ENCODE results near the genes NEDD4L and RAX.

DNA sequence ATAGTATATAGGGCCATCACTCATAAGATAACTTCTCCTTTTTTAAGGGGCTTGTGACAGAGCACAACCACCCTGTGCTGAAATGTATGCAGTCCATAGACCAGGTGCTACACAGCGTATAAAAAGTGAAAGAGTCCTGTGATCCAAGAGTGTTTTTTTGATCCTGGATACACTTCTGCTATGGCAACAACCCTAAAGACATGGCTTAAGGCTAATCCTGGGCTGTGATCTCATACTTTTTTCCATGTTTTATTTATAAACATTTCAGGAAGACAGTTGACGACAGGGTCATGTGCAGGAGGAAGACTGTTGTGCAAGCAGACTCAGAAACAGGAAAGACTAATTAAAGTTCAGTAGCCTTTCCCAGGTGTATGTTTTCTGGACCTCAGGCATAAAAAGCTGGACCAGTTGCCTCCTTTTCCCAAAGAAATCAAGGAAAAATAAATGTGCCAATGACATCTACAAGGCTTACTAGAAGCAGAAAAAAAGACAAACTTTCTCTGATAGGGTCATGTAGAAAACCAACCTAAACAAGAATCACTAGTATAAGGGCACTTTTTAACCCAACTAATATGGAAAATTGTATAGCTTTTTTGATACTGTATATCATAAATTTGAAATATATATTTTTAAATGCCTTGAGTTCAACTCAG is 400.7 kb upstream of the TCF4 start:
- PRO-cap = no peak

DNA sequence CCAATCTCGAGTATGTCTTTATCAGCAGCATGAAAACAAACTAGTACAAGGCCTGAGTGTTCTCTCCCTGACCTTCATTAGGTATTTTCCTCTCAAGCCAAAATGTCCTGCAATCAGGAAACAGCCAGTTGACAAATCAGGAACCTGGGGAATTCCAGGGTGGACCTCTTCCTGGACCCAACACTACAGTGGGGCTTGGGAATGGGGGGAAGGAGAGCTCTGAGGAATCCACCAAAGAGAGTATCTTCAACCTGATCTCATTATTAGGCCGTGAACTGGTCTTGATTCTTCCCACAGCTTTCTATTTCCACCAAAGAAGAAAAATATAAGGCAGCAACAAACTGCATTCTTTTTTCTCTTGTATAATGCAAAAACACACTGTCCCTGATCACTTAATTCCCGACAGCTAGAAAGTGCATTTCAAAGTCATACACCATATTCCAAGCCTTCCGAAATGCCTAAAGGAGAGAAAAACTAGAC is 129.6 kb downstream of the TXNL1 start:
- PRO-cap = no peak

DNA sequence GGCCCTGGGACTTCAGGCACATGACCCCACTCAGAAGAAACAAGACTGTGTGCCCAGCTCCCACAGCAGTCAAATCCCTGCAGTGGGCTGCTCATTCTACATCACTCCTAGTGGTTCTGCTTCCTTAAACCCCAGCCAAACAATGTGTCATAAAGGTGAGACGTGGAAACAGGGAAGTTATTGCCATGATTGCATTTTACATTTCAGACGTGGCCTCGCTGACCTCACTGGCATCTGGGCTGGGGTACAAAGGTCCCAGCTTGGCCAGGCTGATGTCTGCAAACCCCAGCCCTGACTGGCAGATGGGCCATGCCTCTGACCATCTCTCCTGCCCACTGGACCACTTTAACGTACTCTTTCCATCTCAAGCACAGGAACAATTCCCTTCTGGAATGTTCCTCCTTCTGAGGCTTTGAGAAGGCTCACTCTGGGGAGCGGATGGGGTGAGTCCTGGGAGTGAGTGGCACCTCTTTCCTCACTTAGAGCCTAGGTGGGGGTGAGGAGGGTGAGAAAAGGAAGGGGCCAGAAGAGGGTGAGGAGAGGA is 96.2 kb upstream of the BOD1L2 start:
- PRO-cap = no peak

DNA sequence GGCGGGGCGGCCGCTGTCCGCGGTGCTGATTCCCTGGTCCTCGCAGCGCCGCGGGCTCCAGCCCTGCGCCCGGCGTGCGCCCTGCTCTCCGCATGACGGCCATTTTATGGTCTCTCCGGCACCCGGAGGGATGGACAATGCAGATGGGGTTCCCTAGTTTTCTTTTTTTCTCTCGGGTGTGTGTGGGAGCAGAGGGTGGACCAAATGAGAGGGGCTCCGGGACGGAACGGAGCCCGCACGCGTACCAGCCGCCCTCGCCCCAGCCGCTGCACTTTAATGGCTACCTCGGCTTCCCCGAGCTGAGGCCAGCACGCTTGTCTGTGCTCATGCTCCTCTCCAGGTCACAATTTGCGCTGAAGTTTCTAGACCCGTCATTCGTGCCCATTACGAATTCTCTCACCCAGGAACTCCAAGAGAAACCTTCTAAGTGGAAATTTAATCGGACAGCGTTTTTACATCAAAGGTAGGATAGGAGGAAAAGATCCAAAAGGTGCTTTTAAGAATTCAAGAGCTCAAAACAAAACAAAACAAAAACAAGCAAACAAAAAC is 1.8 kb downstream of the ST8SIA3 start:
- PRO-cap = bidirectional peak, plus-strand start at position 107 of the sequence, minus-strand start outside the sequence; unidirectional peak, minus-strand start at position 275 of the sequence; unidirectional peak, minus-strand start at position 322 of the sequence

DNA sequence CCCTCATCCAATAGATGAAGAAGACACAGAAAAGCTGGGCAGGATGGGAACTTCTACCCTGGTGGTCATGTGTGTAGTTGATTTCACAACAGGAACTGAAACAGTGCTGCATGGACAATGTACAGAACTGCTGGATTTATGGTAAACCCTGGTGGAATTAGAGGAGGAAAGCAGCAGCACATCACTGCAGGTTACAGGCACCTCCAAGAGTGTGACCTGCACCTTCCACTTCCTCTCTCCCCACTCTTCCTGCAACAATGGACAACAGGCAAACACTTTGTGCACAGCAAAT is 31.3 kb downstream of the FECH start:
- PRO-cap = no peak

GRCh38 chr18:57581092-57581806 is 5.3 kb downstream of the FECH start:
- PRO-cap = no peak

DNA sequence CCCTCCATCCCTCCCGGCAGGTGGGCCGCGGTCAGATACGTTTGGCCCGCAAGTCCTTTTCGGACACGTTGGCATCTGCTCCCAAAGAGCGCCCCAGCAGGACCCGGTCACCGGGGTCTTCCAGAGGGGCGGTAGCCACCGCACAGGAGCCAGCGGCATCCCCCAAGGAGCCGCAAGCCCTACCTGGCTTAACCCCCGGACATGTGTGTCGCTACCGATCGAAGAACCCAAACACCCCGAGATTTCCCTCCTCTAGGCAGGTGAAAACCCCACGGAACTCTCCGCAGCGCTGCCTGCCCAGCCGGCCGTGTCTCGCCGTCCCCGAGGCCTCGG is 670 bp downstream of the ATP8B1 start:
- PRO-cap = no peak

- PRO-cap = bidirectional peak, plus-strand start at chr18:58044211, minus-strand start at chr18:58043967; unidirectional peak, plus-strand start at chr18:58044454; bidirectional peak, plus-strand start at chr18:58044585, minus-strand start at chr18:58044534; bidirectional peak, plus-strand start at chr18:58045064, minus-strand start at chr18:58044688
Observed at GRCh38 chr18:58044184-58044944, at the start of gene NEDD4L. Gene NEDD4L (plus strand): TSS chr18:58044226.

- PRO-cap = no peak
Observed at GRCh38 chr18:58196748-58198019, 153.2 kb downstream of the NEDD4L start.

GRCh38 chr18:58286831-58287333 is 242.9 kb downstream of the NEDD4L start:
- PRO-cap = no peak

GRCh38 chr18:58330531-58330996 is 286.5 kb downstream of the NEDD4L start:
- PRO-cap = no peak

GRCh38 chr18:58345043-58345596 is 283.8 kb downstream of the ALPK2 start:
- PRO-cap = bidirectional peak, plus-strand start at chr18:58345322, minus-strand start at chr18:58345194

- PRO-cap = no peak
Observed at GRCh38 chr18:58399829-58400362, 229.0 kb downstream of the ALPK2 start.

GRCh38 chr18:58549554-58550202 is 79.2 kb downstream of the ALPK2 start:
- PRO-cap = no peak

GRCh38 chr18:58592382-58593000 is 36.4 kb downstream of the ALPK2 start:
- PRO-cap = no peak

- PRO-cap = no peak
Observed at GRCh38 chr18:58669721-58670261, 1.5 kb upstream of the MALT1 start.

- PRO-cap = no peak
Observed at GRCh38 chr18:58911537-58912145, 47.0 kb downstream of the ZNF532 start.

GRCh38 chr18:59140459-59140965 is 828 bp downstream of the SEC11C start:
- PRO-cap = unidirectional peak, minus-strand start at chr18:59140652

- PRO-cap = bidirectional peak, plus-strand start at chr18:59273627, minus-strand start at chr18:59273406
Observed at GRCh38 chr18:59273103-59273780, at the start of gene RAX. Gene RAX (minus strand): TSS chr18:59273454.

GRCh38 chr18:59409855-59410142 is 50.7 kb upstream of the LMAN1 start:
- PRO-cap = unidirectional peak, minus-strand start at chr18:59409971

All from H9 (cell line).